Mammary microvascular endothelial cell (primary cell): ENCODE measurements around a stretch of chr5.

DNA sequence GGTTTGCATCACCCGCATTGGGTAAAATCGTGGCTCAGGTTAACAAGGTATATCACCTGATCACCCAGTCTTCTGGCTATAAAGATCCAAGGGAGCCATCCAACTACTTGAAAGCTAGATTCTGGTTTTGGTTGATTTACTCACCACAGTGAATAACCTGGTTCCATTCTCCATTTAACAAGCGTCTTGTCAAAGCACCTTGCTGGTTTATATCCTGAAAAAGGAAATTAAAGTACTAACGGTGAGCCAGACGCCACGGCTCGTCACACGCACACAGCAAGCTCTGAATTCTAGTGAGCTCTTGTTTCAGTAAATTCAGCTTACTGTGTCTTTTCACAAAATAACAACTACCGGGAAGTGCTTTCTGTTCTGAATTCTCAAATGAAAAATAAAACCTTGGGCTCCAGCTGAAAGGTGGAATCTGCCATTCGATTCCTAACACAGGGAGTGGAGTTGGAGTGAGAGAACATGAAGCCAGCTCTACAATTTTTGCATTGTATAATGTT lies 74.5 kb upstream of the FBXL7 start:
- RAMPAGE, long total RNA = no peak

DNA sequence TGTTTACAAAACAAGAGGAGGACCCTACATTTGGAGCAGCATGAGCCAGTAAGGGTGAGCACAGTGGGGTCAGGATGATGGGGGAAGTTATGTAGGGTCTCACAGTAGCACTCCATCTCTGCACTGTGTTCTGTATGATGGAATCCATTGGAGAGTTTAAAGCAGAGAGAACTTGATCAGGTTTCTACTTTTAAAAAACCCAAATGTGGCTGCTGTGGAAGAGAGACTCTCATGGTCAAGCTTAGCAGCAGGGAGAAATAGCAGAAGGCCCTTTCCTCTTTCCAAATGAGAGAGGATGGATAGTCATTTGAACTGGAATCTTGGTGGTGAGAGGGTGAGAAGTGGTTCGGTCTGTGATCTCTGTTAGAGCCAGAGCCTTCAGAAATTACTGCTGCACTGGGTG lies 245.7 kb downstream of the FBXL7 start:
- RAMPAGE, long total RNA = no peak

GRCh38 chr5:15757516-15758602 lies 257.9 kb downstream of the FBXL7 start:
- RAMPAGE, long total RNA = no peak

DNA sequence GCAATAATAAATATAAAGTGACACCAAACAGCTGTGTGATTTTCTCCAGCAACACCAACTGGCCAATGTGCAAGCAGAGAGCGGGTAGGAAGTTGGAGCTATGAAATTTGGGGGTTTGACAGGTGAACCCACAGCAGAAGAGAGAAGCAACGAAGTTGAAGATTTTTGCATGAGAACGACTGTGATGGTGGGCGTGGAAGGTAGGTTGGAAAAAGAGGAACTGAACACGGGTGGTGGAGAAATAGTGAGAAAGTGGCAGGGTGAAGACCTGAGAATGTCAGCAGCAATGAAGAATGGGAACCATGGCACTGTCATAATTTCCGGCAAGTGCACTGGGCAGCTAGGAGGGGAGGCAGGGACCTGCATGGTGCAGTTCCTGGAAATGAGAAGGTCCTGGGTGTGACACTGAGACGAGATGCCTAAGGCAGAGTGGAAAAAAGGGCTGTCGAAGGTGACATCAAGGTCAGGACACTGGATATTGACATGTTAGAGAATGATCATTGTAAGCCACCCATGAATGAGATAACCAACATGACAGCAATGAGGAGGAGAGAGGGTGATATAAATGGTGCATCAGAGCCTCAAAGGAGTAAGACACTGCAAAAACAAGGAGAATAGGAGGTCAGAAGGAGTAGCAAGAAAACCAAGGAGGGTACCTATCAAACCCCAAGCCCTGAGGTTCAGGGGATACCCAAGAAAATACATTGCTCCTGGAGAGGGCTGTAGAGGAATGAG lies 283.1 kb downstream of the FBXL7 start:
- RAMPAGE, long total RNA = no peak

DNA sequence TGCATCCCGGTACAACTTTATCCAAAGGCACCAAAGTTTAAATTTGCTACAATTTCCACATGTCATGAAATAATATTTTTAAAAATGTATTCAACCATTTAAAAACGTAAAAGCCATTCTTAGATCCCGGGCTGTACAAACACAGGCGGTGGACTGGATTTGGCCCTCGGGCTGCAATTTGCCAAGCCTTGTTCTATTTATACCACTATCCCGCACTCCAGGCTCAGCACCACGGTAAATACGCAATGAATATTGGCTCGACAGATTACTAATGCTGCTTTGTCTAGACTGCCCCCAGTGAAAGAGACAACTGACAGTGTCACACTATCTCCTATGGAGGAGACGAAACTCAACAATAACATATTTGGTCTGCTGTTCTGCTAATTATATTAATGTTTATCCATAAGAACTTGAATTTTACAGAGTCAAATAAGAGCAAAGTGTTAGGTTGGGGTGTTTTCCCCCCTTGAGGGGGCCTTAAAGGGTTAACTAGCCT lies 98.2 kb downstream of the MARCHF11 start:
- RAMPAGE, long total RNA = no peak

- RAMPAGE, long total RNA = no peak
Observed at GRCh38 chr5:16128968-16129411, 50.6 kb downstream of the MARCHF11 start.

DNA sequence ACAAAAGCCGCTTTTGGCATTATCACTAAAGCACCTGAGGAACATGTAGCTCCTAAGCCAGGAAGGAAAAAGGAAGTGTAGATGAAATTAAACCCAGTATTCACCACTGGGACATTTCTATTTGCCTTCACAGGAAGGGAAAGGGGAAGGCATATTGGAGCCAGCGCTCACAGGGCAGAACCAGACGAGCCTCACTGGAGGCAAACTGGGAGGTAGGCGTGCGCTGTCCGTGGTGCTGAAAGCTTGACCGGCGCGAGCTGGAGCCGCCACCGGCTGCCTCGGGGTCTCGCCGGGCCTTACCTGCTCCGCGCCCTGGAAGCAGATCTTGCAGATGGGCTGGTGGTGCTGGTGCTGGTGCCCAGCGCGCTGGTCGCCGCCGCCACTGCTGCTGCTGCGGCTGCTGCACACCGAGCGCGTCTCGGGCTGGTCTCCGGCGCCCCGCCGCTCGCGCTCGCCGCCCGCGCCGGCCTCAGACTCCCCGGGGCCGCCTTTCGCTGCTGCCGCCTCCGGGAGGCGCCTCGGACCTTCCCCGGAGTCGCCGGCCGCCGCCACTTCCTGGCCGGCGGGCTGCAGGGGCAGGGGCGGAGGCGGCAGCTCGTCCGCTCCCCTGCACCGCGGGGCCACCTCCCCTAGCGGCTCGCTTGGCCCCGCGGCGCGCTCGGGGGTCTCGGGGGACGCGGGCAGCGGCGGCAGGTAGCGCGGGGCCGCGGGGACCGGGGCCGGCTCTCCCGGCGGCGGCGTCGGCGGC lies 678 bp downstream of the MARCHF11 start:
- RAMPAGE, long total RNA = no peak

GRCh38 chr5:16483311-16483849 lies 17.8 kb upstream of the ZNF622 start:
- RAMPAGE, long total RNA = no peak

DNA sequence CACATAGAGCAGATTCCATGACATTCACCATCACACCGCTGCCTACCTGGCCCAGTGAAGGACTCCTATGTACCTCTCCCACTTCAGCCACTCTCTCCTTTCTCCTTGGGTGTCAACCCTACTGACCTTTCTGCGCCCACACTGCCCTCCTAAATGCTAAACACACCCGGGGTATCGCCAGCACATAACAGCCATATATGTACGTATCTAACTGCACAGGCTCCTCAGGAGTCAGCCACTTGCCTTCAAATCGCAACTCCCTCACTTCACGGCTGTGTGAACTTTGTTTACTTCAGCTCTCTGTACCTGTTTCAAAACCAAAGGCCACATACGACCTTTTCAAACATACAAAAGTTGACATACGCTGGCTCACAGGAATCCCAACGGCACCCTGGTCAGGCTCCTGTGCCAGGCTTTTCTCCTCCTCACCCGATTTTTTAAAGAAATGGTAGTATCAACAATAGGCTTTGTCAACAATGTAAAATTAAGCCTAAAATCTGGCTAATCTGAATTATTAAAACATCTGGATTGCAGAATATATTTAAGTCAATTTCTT lies 38.9 kb upstream of the ZNF622 start:
- RAMPAGE, long total RNA = no peak

DNA sequence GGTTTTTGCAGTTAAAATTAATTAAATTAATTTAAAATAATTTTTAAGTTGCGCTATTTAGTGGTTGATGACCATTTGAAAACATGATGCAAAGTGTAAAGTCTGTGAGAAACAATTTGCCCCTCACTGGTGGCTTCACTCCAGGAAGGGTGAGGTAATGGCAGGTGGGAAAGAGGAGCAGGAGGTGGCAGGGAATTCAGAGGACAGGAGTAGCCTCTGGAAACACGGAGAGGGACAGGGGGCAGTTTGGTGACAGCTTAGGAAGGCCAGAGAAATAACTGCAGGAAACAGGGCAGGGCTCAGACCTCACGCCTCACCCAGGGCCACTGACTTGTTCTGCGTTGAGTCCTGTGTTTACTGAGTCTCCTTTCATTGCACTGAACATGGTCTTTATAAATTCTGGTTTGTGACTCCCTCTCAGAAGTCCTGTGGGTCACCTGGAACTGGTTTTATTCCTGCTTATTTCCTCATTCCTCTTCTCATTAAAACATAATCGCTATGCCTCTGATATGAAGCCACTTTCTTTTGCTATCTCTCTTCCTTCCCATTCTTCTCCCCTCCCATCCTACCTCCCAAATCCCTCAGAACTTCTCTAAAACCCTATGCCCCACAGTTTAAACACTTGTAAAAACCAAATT lies 55.2 kb upstream of the ZNF622 start:
- RAMPAGE, long total RNA = no peak

GRCh38 chr5:16605069-16605628 lies 11.6 kb downstream of the RETREG1 start:
- RAMPAGE, long total RNA = no peak

- RAMPAGE, long total RNA = no peak
Observed at GRCh38 chr5:16710825-16711461, 94.1 kb upstream of the RETREG1 start.

GRCh38 chr5:16712979-16714166 lies 96.6 kb upstream of the RETREG1 start:
- RAMPAGE, long total RNA = no peak

- RAMPAGE, long total RNA = no peak
Observed at GRCh38 chr5:16885859-16886891, 49.9 kb downstream of the MYO10 start.

DNA sequence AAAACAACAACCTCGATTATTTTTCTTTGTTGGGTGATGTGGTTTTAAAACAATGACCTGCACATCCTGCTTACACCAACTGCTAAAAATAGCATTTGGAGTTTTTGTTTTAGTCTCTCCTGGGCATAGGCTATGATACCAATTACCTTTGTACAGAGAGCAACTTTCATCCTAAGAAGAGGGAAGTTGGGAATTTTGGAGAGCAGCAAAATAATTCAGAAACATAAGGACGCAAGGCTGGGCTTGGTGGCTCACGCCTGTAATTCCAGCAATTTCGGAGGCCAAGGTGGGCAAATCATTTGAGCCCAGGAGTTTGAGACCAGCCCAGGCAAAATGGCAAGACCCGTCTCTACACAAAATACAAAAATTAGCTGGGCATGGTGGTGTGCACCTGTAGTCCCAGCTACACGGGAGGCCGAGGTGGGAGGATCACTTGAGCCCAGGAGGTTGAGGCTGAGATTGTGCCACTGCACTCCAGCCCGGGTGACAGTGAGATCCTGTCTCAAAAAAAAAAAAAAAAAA lies 101.9 kb upstream of the MYO10 start:
- RAMPAGE, long total RNA = no peak

- RAMPAGE, long total RNA = no peak
Observed at GRCh38 chr5:17123666-17124000, 93.8 kb upstream of the BASP1 start.

DNA sequence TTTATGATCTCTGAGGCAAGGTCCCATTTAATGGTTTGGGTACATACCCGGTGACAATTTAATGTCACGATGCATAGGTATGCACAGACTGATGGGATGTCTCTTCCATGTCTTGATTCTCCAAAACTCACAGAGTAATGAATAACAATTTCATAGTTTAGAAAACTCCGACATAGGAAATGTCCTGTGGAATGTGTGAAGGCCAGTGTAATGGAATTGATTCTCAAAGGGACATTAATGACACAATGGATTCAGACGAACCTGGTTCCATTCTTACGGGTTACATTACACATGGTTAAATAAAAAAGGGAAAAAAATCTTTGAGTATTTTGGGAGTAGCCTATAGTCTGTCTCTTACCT lies 60.1 kb downstream of the BASP1 start:
- RAMPAGE, long total RNA = no peak

- RAMPAGE, long total RNA = no peak
Observed at GRCh38 chr5:17311309-17311655, 93.9 kb downstream of the BASP1 start.

DNA sequence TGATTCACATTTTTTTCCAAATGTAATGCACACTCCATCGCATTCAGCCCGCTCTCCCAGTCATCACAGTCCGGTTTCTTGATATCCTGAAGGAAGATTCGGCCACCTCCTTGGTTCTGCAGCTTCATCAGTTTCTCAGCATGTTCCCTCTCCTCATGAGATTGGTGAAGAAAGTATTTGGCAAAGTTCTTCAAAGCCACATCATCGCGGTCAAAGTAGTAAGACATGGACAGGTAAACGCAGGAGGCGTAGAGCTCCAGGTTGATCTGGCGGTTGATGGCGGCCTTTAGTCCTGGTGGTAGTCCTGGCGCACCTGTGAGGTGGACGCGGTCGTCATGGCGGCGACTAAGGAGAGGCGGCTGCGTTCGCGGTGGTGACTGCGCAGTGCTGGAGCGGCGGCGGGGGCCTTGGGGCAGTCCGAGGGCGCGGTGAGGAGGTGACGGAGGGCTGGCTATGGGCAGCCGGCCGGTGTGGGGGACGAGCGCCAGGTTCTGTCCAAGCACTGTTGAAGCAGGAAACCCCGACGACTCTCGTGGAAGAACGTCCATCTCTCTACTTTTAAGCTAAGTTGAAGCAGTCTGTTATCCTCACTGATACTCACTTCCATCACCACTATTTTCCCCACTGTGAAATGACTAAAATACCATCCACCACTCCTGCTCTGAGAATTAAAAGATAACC lies 136.8 kb downstream of the BASP1 start:
- RAMPAGE, long total RNA = no peak

DNA sequence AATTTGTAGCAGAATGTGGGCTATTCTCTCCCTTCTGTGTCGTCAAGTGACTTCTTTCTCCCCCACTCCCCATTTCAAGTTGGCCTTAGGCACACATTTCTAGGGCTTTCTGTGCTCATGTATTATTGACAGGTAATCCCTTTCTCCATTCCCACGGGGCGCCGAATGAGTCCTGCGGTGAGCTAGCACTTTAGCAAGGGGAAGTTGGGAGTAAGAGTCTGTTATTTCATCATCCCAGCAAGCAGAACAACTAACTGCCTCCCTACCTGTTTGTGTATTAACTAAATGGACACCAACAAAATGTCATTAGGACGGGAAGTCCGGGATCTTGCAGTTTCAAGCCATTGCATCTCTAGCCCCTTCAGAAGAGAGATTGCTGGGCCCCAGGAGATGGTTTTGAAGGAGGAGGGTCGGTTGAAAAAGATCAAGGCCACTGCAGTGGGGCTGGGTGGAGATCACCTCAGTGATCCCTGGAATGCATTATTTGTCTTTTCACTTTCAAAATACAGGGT lies 90.9 kb downstream of the H3Y2 start:
- RAMPAGE, long total RNA = no peak